Neuron (in vitro differentiated cells): ENCODE measurements around a stretch of chr11.

DNA sequence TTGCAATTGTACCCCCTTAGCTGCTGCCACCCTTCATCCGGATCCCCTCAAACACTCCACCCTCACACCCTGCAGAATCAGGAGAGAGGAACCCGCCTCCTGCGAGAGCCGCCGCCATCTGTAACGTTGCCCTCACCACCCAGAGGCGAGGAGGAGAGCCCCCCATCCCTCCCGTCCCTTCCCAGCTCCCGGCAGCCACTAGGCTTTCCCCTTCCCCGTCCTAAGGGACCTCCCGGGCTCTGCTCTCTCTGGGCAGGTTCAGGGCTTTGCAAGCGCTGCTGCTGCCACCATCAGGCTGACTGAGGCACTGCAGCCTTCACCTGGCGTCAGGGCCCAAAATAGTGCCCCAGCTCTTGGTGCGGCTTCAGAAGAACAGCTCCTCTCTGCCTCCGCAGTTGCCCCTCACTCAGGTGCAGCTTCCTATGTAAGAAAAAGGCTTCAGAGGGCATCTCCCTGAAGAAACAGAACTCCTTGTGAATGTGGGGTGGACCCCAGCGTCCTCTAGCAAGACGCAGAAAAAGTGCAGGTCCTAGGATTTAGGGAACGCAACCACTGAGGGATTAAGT lies 10.2 kb downstream of the KIRREL3 start:
- PRO-cap = no peak

- PRO-cap = no peak
These were observed 105.6 kb upstream of the KIRREL3 start for GRCh38 chr11:127105851-127106839.

- PRO-cap = no peak
These were observed 781.7 kb upstream of the KIRREL3 start for GRCh38 chr11:127781980-127783007.

DNA sequence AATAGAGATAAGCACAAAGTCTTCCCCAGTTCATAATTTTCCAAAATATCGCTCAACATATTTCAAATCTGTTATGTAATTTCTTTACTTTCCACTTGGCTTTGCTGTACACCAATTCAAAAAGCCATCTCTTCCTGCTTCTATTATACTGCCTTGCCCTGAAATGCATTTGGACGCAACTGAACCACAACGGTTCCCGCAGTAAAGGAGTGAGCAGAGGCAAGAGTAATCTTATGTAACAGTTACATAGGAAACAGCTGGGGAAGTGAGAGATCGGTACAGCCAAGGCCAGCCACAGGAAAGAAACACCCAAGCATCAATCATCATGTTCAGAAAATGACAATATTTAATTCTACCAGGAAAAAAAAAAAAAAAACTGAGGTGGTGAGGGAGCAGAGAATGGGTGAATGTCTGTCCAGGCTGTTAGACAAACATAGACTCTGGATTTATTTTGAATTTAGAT lies 392.2 kb downstream of the ETS1 start:
- PRO-cap = no peak

DNA sequence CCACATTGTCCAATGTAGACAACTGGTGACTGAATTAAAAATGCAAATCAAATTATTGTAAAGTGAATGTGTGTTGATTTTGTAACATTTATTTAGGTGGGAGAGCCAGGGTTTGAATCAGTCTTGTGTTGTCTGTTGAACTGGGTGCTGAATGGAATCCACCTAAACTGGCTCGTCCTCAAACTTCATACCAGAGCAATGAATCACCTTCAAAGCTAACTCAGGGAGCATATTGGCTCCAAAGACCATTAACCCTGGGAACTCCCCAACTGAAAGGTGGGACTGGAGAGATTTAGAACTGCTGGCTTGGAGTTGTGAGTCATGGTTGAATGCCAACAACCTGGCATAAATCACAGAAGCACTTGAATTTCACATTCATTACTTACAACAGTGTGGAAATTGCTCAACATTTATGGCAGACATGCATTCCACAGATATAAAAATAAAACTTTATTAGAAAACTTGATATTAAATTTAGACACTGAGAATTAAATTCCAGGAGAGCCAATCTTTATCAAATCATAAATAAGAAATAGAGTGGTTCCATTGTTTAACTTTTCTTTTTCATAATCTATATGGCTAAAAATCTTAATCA lies 376.8 kb downstream of the ETS1 start:
- PRO-cap = no peak

DNA sequence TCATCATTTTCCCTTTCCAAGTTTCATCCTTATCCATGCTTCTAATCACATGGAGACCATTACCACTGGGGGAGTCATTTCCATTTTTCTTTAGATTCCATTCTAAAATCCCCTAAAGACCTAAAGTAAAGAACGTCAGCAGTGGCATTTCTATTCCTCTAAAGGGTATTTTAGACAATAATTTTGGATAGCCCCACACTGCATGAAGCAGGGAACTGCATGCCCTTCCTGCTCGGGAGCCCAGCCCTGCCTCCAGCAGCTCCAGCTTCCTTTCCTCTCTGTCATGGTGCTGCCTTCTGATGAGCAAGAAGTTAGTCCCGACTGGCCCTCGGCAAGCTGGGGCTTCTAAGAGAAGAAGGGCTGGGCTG lies 296.5 kb downstream of the ETS1 start:
- PRO-cap = no peak

- PRO-cap = no peak
These were observed 288.1 kb downstream of the ETS1 start for GRCh38 chr11:128299028-128299880.

DNA sequence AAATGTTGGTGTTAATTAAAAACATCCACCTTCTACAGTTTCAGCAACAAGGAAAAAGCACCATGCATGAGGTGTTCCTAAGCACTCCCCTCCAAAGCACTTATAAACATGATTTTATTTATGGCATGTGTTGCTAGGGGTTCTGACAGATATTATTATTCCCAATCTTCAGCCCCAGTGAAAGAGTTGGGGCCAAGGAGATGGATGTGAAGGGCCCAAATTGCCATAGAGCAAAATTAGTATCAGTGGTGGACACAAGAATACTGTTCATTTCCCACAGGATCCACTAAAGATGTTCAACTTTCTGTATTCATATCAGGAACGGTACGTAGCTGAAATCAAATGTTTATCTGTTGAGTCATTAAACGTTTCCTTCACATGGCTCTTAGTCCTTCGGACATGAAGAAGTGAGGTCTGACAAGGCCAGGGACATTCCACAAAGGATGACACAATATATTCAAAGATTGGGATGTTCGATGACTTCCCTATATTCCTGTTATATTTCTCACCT lies 129.2 kb downstream of the ETS1 start:
- PRO-cap = no peak

DNA sequence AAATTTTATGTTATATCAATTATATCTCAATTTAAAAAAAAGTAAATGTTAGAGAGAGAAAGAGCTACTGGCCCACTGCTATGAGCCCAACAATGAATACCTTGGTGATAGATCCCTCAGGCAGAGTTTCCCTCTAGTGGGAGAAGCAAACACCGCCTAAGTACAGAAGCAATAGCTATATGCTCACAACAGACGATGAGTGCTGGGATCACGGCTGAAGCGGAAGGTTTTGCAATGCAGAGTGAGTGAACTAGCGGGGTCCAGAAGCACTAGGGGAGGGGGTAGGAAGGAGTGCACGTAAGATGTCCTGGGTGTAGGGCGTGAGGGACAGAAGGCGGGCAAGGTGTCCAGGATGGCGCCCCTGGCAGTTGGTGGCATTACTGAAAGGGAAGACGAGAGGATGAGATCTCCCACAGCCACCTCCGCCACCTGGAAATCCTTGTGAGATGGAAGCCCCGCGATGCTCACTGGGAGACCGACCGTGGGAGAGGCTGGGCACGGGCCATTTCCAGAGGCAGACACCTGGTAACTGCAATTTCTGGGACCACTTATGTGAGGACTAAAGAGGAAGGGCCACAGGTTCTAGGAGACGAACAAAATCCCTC lies 81.0 kb downstream of the ETS1 start:
- PRO-cap = no peak

DNA sequence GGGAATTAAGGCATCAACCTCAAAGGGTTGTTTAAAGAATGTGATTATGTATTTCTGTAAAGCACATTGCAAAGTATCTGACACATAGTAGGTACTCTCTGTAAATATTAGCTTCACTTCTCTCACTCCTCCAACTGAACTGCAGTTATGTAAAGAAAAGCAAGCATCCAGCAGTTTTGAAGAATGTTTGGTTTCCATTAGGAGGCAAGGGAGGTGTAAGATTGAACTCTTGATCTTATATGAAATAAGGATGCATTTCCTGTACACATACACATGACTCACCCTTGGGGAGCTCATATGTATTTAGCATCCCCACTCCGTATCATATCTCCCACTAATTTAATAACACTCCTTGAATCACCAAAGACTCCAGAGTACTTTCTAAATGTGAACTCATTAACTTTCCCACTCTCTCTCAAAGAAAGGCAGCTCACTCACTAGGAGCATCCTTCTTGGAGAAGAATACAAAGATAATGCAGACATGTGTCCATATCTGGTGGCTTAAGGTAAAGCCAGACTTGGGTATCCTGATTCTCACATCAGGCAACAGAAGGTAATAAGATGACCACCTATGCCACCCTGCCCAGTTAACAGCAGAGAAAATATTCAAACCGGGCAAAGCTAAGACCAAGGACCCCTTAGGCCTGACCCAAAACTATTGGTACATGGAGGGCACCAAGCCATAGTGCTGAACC lies 77.3 kb downstream of the ETS1 start:
- PRO-cap = no peak

DNA sequence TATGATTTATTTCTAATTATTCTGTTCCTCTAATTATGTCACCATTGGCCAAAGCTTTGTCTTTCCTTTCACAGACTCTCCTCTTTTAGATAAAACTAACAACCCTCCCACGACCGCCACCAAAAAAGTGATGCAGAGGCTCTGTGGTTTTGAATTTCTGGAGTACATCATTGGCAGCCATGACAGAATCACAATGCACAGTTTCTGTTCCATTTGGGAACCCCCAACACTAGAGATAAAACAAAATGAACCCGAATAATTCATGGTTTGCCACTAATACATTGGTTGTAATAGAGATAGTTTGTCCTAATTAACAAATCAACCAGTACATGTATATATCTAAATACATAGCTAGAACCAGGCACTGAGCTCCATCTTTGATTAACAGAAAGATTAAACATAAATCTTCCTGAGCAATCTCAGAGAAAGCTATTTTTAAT lies 64.3 kb downstream of the ETS1 start:
- PRO-cap = no peak

DNA sequence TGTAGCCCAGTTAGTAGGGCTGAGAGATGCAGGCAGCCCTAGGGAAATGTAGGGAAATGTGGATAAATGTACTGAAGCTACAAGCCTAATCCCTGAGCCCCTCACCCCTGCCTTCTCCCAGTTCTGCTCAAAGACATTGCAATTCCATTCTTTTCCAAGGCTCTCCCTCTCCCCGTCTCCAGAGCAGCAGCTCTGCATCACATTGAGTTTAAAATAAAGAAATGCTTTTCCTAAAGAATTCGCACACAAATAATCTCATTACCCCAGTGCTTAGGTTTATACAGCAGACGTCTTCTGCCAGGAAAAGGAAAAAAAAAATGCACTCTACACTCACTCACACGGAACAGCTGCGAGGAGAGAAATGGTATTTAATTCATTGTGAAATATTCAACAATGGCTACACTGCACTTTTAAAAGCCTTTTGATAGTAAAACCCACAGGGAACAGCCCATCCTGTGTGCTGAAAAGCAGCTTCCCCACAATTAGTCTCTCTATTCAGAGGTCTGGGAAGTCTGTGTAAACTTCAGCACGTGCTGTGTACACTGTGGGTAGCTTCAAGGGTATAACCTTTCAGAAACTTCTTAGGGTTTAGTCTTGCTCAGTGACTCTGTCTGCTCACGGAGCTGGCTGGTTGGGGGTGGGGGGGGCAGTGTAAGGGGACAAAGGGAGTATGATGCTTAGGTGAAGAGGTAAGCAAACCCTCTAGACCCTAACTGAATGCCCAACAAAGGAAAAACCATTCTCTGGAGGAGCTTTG lies 42.8 kb downstream of the ETS1 start:
- PRO-cap = no peak

- PRO-cap = no peak
These were observed 7.8 kb upstream of the FLI1 start for GRCh38 chr11:128685921-128686694.

- PRO-cap = no peak
These were observed 52.1 kb downstream of the FLI1 start for GRCh38 chr11:128745945-128746416.

DNA sequence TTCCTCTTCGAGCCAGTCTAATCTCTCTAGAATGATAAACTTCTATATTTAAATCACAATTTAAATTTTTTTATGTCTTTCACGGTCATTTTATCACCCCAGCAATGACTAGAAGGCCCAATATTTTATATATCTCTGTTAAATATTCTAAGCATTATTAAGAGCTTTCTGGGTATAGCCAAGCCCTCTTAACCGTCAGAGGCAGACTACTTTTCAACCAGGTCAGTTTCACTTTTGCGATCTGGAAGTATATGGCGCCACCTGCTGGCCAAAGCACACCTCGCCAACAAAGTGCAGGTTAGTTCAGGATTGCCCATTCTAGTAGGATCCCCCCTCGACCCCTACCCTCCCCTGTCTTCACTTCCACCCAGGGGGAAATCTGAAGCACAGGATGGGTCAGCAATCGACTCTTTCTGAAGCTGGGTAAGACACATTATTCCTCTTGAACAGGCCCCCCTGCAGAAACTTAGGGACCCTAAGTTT lies 36.0 kb downstream of the KCNJ1 start:
- PRO-cap = no peak

GRCh38 chr11:128841638-128842176 lies 25.4 kb downstream of the KCNJ1 start:
- PRO-cap = no peak

GRCh38 chr11:128936556-128937144 lies 6.0 kb downstream of the TP53AIP1 start:
- PRO-cap = bidirectional peak, plus-strand start at chr11:128936843, minus-strand start at chr11:128936632

GRCh38 chr11:129023921-129024380 lies 81.3 kb upstream of the TP53AIP1 start:
- PRO-cap = no peak

- PRO-cap = no peak
These were observed 89.4 kb upstream of the TP53AIP1 start for GRCh38 chr11:129032077-129032546.

DNA sequence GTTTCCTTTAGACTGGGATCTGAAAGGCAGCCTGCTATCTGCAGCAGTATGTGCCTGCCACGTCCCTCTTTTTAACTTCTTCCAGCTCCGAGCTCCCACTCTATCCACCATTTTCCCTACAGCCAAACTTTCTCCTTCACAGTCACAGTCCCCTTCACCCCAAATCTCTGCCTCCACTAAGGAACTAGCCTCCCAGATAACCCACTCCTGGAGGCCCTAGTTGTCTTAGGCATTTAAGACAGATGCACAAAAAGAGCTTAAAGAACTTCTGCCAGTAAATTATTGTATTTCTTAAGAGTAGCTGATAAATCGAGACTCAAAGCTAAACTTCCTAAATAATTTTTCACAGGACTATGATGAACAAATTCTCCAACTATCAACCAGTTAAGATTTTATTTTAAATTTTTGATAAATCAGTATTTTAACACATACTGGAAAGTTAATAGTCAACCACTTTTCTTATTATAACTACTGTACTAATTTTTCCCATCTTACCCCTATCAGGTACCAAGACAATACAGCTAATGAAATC lies 66.3 kb upstream of the ARHGAP32 start:
- PRO-cap = no peak